Ascending aorta (tissue), 1 donor: ENCODE results near the genes BAIAP2 and NDUFAF8.

GRCh38 chr17:80948583-80949611, 42.7 kb upstream of the CHMP6 start:
- PRO-cap = no peak

DNA sequence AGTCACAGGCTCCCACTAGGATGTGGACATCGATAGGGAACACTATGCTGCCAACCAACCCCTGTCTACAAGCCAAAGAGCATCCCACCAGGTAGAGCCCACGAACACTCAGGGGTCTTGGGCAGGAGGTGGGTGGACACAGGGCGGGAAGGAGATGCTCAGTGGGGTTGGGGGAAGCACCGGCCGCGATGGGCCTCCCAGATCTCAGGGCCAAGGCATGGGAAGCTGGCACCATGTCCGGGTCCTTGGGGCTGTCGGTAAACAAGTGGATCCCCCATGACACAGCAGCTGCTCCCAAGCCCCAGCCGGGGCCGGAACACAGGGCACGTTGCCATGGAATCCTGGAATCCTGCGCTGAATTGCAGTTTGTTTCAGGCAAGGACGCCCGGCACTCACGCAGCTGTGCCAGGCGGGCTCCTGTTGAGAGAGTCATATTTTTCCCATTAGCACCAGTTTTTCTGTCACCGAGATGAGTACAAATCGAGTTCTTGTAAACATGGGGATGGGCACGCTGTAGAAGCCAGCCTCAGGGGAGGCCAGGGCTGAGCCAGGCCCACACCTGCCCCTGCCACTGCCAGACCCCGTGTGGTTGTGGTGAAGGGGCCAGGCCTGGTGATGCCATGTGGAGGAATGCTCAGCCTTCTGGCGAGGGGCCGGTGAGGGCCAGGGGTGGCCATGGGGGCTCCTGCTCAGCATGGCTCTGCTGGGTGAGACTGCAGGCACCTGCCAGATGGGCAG, 22.9 kb upstream of the CHMP6 start:
- PRO-cap = unidirectional peak, plus-strand start at position 364 of the sequence

DNA sequence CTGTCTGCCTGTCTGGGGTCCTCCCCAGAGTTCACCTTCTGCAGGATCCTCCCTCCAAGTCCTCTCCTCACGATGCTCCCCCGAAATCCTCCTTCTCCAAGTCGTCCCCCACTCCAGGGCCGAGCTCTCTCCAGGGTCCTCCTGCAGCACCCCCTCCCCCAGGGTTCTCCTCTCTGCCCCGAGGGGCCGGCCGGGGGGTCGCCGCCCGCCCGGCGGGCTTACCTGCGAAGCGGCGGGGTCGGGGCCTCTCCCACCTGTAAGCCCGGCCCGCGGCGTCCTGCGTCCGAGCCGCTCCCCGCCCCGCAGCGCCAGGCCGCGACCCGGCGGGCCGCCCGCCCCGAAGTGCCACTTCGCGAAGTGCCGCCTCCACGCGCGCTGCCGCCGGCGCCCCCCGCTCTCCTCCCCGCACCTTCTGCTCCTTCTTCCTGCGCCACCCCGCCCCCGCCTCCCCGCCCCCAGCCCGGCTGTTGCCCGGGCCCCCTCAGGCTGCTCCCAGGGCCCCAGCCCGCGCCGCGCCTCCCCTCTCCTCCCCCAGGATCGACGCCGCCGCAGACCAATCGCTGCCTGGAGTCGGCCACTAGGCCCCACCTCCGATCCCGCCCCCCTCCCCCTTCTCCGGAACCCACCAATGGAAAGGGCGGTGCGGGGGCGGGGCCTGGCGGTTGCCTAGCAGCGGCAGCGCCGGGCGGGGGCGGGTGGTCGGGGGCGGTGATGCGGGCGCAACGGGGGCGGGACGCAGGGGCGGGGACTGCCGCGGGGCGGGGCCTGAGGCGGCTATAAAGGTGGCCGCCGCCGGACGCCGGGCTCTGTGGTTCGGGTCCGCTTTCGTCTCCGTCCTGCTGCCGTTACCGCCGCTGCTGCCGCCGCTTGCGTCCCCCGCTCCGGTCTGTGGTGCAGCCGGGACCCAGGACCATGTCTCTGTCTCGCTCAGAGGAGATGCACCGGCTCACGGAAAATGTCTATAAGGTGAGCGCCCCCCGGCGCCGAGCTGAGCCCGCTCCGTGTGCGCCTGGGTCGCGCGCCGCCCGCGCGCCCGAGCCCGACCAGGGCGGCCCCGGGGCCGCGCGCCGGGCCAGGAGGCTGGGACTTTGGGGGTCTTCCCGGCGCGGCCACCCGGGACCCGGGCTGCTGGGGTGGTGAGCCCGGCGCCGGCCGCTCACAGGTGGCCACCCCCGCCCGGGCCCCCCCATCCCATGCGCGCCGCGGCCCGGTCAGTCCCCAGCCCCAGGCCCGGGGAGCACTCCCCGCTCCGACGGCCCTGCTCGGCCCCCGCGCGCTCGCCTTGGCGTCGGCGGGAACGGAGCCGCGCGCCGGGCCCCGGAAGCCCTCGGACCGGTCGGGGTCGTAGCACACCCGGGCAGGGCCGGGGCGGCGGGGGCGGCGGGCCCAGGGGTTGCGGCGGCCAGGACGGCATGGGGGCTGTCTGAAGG, at the start of gene BAIAP2:
Gene BAIAP2 (plus strand): TSS at position 809 of the 1,430 bp plus-strand sequence.
- PRO-cap = bidirectional peak, plus-strand start at position 809 of the sequence, minus-strand start at position 529 of the sequence

- PRO-cap = no peak
Measured at GRCh38 chr17:81044550-81045431, 9.8 kb downstream of the BAIAP2 start.

GRCh38 chr17:81239160-81240497, at the start of gene NDUFAF8:
TSS of gene NDUFAF8 (plus strand) at chr17:81239318.
- PRO-cap = bidirectional peak, plus-strand start at chr17:81239364, minus-strand start at chr17:81239060

GRCh38 chr17:81248440-81249198, 9.5 kb downstream of the NDUFAF8 start:
- PRO-cap = no peak

GRCh38 chr17:81331731-81332110, 36.6 kb upstream of the SLC38A10 start:
- PRO-cap = no peak

DNA sequence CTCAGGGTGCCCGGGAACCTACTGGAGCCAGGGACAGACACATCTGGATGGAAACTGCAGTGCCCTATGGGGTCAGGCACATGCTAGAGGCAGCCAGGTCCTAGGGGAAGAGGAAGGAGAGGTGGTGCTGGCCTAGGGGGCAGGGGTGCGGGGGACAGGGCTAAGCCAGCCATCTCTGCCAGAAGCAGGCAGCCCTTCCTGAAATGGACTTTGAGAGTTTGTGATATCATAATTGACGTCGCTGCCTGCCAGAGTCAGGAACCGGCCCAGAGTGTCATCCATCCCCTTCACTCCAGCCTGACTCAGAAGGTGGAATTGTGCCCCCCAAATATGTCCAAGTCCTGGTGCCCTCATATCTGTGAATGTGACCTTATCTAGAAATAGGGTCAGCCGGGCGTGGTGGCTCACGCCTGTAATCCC, 24.9 kb upstream of the BAHCC1 start:
- PRO-cap = no peak

DNA sequence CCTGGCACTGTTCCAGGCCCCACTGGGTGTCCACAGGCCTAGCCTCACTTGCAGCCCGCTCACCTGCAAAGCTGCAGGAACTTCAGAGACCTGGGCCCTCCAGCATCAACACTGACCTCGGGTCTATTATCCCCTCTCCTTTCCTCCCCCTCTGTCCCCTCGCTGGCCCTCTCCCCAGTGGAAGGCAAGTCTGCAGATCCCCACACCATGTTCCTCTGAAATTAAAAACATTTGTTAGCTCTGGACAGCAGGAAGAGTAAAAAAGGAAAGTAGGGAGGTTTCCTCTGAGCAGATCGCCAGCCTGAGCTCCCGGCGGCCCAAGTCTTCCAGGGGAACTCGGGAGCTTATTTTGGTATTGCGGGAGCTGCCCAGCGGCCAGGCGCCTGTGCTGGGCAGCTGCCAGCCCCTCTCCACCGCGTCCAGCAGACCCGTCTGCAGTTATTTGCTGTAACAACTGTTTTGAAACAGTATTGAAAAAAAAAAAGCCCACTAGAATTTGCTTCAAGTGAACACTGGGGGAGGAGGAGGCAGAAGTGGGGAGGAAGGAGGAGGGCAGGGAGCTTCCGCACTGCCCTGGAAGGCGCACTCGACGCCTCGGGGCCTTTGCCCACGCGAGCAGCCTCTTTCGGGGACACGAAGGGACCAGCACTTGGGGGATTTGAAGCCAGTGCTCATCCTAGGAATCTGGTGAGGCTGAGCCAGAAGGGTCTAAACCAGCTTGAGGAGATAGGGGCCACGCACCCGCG, 3.3 kb upstream of the BAHCC1 start:
- PRO-cap = bidirectional peak, plus-strand start at position 530 of the sequence, minus-strand start at position 324 of the sequence

GRCh38 chr17:81401474-81402351, 6.5 kb downstream of the BAHCC1 start:
- PRO-cap = no peak

DNA sequence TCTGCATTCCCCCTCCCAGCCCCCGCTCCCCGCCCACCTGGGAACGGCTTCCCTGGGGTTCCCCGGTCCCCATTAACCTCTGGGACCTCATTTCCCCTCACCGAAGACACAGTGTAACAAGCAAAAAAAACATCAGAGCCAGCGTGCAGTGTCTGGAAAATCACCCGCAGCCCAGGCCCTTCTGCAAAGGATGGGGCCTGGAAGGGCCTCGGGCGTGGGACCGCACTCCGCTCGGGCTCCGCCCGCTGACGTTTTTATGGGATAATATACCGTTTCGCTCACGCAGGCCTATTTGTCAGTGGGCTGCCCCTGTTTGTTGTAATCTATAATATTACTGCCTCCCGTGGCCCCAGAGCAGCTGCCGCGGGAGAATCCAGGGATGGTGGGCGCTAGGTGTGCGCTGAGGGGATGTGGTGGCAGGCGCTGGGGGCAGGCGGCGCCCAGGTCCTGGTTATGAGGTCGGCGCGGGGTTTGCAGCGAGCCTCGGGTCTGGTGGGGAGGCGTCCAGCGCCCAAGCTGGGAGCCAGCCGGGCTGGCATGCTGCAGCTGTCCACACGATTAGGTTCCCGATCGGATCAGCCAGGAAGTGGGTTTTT, 11.2 kb downstream of the BAHCC1 start:
- PRO-cap = no peak

GRCh38 chr17:81419080-81420172, 24.2 kb downstream of the BAHCC1 start:
- PRO-cap = bidirectional peak, plus-strand start at chr17:81419590, minus-strand start at chr17:81419390

DNA sequence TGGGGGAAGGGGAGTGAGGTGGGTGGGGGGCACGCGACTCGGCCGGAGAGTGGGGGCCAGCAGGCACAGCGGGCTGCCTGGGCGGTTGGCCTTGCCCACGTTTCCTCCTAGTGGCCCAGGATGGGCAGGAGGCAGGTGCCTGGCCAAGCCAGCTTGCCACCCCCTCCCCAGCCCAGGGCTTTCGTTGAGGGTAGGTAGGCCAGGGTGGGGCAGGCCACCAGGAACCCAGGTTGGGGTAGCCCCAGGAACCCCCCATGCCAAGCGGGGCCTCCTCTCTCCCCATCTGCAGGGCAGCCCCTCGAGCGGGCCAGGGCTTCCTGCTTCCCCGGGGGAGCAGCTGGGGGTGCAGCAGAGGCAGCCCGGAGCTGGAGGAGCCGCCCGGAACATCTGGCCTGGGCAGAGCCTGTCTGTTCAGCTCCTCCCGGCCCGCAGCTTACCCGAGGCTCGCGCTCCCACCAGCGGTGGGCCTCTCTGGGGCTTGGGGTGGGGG, 34.4 kb downstream of the BAHCC1 start:
- PRO-cap = no peak

DNA sequence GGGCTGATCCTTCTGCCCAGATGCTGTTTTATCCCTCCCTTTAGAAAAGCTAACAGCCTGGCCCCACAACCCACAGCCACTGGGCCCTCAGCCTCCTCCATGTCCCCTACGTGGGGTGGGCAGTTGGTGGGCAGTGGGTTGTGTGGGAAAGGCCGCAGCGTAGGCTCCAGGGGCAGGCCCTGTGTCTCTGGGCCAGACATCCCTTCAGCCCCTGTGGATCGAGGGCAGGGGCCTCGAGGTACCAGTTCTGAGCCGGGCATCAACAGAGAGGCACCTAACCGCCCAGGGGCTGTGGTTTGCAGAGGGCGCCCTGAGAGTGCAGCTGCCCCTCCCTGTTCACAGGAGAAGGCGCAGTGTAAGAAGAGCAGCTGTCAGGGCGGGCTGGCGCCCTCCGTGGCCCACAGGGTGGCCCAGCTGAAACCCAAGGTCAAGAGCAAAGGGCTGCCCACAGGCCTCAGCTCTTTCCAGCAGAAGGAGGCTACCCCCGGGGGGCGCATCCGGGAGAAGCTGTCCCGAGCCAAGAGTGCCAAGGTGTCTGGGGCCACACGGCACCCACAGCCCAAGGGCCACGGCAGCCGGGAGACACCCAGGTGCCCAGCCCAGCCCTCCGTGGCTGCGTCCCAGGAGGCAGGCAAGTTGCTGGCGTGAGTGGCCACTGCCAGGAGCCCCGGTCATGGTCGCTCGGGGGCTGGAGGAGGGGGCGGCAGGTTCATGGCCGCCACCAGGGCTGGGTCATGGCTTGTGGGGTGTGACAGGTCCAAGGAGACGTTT, 56.5 kb downstream of the ACTG1 start:
- PRO-cap = no peak

DNA sequence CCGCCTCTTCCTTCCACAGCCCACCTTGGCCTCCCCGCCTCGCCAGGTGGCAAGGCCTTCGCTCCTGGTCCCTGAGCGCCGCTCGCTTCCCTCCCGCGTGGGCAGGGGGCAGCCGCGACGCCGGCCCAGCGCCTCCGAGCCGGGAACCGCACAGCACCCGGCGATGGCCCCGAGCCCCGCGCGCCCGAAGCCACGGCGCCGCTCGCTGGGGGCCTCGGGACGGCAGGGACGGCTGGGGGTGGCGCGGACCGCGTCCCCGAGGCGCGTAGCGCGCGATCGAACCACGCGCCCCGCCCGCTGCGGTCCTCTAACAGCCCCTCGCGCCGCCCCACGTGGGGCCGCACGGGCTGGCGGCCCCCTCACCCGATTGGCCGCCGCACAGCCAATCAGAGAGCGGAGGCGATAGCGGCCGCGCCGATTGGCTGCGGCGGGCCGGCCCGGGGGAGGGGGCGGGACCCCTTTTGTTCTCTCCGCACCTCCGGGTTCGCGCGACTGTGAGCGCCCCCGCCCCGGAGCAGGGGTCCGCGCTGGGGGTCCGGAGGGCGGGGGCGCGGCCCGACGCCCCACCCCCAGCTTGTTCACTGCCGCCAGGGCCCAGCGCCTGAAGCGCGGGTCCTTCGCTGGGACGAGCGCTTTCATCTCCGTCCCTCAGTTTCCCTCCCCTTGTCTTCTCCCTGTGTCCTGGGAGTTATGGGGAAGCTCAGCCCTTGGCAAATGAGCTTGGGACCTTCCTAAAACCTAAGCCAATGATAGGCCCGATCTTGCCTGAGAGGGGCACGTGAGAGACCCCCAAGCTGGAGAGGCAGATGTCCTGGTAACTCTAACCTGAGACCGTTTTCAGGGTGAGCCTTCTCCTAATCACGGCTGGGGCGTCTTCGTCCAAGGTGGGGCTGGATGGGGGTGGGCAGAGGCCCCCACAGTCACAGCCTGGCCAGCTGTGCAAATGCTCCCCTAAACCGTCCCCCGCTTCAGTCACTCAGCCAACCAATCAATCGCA, 31.1 kb downstream of the ACTG1 start:
- PRO-cap = no peak

DNA sequence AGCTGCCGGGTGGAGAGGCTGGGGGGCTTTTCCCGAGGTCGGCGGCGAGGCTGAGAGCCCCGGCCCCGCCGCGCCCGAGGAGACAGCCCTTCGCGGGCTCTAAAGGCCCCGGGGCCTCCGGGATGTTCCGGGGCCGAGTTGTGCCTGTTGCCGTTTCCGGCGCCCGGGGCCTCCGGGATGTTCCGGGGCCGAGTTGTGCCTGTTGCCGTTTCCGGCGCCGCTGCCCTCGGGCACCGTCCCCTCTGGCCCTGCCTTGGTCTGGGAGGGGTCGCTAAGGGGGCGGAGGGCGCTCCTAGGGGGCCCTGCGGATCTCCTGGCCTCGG, 24.4 kb downstream of the ACTG1 start:
- PRO-cap = no peak

DNA sequence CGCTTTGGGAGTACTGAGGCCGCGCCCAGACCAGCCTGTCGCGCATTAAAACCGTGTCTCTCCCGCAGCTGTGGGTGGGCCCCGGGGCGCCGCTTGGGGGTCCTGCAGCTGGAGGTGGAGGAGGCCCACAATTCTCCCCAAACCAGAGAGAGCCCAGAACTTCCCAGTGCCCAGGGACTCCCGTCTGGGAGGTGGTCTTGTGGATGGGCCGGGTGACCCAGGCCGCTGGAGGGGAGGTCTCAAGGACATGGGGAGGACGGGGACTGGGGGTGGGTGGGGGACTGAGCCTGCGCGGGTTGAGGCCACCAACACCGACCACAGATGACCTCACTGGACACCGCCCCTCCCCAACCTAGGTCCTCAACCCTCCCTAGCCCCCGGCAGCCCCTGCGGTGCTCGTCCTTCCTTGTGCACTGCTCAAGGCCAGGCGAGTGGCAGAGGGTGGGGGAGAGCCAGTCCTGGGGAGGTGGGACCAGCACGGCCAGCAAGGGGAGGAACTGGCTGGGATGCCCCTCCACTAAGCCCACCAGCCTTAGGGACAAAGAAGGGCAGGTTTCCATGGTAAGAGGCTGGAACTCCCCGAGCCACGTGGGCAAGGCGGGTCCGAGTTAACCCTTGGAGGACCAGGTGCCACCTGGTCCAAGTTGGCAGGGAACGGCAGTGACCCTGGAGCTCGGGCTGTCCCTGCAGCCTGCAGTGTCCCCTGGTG, 9.0 kb downstream of the FSCN2 start:
- PRO-cap = no peak

DNA sequence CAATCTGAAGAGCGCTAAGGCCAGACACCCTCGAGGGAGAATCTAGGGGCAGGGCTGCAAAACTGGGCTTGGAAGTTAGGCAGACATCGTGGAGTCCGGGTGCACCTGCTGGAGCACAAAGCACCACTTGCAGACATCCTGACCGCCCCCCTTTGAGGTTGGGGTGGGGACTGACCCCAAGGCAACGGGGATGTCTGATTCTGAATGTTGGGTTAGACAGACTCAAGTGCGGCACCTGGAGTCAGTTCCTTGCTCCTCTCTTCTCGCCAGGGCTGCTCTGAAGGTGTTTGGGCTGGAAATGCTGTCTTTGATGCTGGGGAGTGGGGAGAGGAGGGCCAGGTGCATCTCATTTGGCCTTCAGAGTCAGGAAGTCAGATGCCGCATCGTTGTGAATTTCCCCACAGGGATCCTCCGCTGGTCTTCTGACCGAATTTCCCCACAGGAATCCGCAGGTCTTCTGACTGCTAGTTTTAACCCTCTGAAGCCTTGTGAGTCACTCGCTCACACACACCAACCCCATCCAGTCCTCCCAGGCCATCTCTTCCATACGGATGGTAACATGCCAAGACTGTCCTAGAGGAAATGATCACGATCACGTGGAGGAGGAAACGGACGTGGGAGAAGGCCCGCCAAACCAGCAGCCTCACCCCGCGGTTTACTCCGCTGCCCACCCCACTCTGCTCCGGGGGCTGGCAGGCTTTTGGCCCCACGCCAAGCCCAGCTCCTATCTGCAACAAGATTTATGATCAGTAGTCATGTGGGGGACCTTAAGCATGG, 1.2 kb upstream of the FAAP100 start:
- PRO-cap = no peak

DNA sequence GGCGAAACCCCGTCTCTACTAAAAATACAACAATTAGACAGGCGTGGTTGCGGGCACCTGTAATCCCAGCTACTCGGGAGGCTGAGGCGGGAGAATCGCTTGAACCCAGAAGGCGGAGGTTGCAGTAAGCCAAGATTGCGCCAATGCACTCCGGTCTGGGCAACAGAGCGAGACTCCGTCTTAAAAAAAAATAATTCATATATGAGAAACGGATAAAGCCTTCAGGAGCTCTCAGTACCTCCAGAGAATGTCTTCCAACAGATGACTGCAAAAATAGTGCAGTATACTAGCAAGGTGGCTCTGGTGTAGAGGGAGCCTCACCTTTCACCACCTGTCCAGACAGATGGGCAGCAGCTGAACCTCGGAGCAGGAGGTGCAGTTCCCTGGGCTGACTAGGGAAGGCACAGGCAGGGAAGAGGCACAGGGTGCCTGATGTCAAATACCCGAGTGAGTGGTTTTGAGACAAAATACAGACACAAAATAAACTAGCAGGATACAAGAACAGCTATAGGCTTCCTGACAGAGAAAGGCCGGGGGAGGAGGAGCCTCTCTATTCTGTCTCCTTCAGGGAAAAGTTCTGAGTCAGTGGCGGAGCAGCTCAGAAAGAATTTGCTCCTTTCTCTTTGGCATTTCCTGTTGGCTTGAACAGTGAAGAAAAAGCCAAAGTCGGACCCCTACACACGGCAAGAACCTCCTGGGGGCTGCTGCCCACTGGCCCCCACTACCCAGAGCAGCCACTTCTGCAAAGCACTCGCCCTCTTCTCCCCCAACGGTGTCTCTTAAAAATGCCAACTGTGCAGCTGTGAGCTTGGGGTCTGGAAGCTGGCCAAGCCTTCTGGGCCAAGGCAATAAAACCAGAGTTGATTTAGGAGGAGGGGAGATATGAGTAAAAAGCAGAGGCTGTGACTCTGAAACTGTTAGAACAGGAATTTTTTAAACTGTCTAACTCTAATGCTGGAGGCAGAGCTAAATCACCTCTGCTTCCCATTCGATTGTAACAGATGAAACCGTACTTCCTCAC, 14.3 kb upstream of the FAAP100 start:
- PRO-cap = no peak

GRCh38 chr17:81621634-81622312, 15.1 kb downstream of the NPLOC4 start:
- PRO-cap = no peak